Mammary epithelial cell (primary cell): ENCODE results near the genes TTC26 and TBXAS1.

DNA sequence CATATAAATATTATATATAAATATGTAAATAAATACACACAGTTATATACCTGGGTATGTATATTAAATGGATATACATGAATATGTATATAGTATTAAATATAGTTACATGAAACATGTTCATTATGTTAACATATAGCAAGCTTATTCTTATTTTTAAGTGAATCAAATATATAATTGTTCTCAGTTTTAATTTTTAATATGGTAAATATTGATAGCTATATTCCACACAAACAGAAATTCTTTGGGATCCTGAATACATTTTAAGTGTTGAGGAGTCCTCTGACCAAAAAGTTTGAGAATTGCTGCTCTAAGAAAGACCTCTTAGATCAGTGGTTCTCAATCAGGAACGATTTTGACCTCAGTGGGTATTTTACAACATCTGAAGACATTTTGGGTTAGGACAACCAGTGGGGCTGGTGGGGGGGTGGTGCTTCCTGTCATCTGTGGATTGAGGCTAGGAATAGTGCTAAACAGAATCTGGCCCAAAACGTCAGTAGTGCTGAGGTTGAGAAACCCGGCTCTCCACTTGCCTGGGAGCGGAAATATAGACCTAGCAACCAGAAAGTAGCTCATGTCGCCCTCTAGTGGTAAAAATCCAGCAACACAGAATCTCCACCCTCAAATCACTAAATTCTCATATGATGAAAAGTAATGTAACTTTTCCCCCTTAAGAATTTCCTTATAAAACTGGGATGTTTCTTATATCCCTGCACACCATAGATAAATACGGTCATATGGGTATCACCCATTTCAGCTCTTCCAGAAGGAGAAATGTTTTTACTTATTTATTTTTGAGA is 34.7 kb downstream of the ZC3HAV1 start:
- CAGE, long polyA plus RNA, result no peak
- RRBS, result no CpG with 5 or more reads among the region's 6 CpGs

- CAGE, long polyA plus RNA, result no peak
- RRBS, result 95% methylated on average over 5 of the region's 5 CpGs
Measured at GRCh38 chr7:139076229-139076463, 33.4 kb downstream of the ZC3HAV1 start.

- CAGE, long polyA plus RNA, result no peak
- RRBS, result 0% methylated on average over 3 of the region's 21 CpGs
Measured at GRCh38 chr7:139107887-139108477, 1.5 kb downstream of the ZC3HAV1 start.

DNA sequence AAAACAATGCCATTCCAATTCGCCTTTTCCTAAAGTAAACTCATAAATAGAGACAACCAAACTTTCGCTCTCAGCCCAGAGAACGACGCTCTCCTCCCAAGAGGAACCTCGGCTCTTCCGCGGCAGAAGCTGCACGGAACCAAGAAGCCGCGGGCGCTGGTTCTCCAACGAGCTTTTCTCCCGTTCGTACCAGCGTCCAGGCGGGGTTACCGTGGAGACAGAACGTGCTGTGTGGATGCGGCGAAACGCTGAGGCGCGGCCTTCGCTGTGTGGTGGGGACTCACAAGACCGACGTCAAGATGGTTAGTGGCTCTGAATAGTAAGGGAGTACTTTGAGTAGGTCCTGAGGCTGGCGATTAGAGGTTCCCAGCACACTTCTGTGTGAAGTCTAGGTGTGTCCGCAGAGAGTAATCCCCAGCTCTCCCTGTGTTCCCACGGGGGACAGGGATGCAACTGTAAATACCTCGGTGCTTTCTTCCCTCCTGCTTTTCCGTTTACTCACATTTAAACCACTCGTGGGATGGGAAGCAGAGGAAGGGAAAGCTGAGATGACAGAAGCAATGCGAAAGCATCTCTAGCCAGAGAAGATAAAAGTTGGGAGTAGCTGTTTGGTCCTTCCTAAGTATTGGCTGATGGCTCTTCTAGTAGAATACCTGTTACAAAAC is at the start of gene TTC26:
TSS of gene TTC26 (plus strand) at position 220 of the 665 bp plus-strand sequence.
- CAGE, long polyA plus RNA, result no peak
- RRBS, result no CpG with 5 or more reads among the region's 33 CpGs

DNA sequence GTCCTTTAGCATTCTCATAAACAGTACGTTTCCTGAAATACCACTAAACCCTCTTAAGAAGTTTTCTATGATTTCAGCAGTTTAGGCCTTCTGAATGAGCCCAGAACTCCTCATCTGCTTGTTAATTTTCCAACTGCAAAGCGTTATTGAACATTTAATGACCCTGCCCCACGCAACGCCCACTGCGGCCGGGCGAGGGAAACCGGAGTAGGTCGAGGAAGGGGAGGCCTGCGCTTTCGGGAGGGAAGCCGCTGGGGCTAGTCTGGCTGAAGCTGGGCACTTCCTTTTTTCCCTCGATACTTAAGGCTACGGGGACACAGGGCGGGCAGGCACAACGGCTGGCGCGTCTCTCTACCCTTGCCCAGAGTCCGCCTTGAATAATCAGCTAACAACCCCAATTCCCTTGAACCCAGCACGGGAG is 509 bp upstream of the UBN2 start:
- CAGE, long polyA plus RNA, result no peak
- RRBS, result no CpG with 5 or more reads among the region's 20 CpGs

DNA sequence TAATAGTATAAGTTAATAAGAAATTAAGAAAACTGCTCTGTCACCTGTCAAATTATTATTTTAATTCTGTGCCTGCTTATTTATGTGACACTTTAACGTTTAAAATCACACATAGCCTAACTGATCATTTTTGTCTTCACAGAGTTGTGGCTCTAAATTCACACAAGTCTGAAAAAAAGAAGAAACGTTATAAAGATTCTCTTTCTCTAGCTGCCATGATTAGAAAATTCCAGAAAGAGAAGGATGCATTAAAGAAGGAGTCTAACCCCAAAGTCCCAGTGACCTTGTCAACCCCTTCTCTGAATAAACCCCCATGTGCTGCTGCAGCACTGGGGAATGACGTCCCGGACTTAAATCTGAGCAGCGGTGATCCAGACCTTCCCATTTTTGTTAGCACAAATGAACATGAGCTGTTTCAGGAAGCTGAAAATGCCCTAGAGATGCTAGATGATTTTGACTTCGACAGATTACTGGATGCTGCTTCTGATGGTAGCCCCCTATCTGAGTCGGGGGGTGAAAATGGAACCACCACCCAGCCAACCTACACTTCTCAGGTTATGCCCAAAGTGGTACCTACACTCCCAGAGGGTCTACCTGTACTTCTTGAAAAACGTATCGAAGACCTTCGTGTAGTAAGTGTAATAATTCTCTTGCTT is 30.2 kb downstream of the UBN2 start:
- CAGE, long polyA plus RNA, result no peak
- RRBS, result no CpG with 5 or more reads among the region's 10 CpGs

GRCh38 chr7:139405386-139406027 is 45.8 kb downstream of the LUC7L2 start:
- CAGE, long polyA plus RNA, result no peak
- RRBS, result no CpG with 5 or more reads among the region's 8 CpGs

- CAGE, long polyA plus RNA, result no peak
- RRBS, result no CpG with 5 or more reads among the region's 15 CpGs
Measured at GRCh38 chr7:139702740-139704014, 74.6 kb downstream of the HIPK2 start.

- CAGE, long polyA plus RNA, result no peak
- RRBS, result no CpG with 5 or more reads among the region's 16 CpGs
Measured at GRCh38 chr7:139718413-139719397, 59.1 kb downstream of the HIPK2 start.

DNA sequence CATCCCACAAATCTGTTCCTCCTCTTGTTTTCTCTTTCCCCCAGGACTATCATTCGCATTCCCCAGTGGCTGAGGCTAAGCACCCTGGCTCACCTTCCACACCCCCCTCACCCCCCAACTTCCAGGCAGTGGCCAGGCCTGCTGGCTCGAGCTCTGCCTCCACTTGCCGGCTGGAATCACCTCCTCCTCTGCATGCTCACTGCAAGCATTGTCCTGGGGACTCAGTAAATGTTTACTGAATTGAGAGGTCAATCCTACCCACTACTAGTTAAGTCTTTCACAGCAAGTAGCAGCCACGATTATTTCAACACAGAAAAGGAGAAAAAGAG is 32.2 kb downstream of the HIPK2 start:
- CAGE, long polyA plus RNA, result no peak
- RRBS, result no CpG with 5 or more reads among the region's 4 CpGs

GRCh38 chr7:139758288-139759034 is 19.3 kb downstream of the HIPK2 start:
- CAGE, long polyA plus RNA, result no peak
- RRBS, result 100% methylated on average over 2 of the region's 9 CpGs

GRCh38 chr7:139828989-139830254 is at the start of gene TBXAS1:
TSS of gene TBXAS1 (plus strand) at chr7:139829264.
- CAGE, long polyA plus RNA, result no peak
- RRBS, result no CpG with 5 or more reads among the region's 15 CpGs

DNA sequence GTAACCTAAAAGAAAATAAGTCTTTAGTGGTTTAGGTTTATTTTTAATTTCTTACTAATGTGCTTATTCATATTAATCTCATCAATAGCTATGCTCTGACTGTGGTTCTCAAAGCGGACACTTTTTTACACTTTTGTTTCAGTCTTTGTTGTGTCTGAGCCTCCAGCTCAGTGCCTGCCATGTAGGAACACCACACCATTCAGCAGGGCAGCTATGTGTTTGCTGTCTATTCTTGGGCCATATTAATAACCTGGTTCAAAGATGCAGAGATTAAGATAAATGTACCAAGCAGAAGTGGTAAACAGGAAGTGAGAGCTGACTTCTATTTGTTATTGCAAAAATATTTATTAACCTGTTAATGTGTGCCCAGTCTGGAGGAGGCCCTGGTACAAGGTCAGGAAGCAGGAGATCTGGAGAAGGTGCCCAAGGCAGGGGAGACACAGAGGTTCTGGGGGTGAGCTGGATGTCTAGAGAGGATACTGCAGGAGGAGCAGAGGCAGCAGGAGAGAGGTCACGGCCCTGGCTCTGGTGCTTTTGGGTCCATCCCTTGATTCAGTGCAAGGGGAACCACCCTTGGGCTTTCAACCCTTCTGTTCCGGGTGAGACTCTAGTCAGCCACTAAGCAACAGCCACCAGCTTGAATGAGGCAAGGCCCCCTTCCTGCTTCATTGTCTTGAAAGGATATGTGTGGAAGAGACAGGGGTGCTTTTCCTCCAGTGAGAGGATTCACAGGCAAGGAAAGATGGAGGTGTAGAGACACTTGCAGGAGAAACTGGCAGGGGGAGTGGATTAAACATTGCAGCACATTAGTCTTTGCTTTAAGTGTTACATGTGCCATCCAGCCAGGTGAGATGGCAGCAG is 1.9 kb downstream of the TBXAS1 start:
- CAGE, long polyA plus RNA, result no peak
- RRBS, result no CpG with 5 or more reads among the region's 3 CpGs

GRCh38 chr7:139855405-139855897 is 26.4 kb downstream of the TBXAS1 start:
- CAGE, long polyA plus RNA, result no peak
- RRBS, result no CpG with 5 or more reads among the region's 3 CpGs

DNA sequence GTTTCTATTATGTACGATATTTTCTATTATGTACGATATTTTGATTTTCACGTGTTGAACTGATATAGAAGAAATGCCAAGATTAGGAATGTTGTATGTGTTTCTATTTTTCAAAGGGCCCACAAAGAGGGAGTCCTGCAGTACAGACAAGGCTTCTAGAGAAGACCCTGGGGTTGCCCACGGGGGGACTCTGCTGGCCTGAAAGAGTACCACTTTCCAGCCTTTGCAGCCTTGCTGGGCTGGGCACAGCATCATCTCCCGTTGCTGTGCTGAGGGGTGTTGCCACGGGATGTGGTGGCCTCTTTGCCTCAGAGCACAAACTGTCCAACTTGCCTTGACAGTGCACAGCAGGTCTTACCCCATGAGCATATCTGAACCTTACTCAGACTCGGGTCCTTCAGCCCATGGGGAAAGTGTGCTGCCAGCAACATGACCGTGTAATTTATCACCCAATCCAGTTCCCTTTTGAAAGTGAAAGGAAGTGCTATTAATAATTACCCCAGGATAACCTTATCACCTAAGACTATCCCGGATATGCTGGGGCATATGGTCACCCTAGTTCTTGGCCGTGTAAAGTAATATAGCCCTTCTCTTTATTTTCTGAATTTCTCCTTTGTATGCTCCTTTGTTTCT is 46.7 kb downstream of the TBXAS1 start:
- CAGE, long polyA plus RNA, result no peak
- RRBS, result no CpG with 5 or more reads among the region's 10 CpGs

DNA sequence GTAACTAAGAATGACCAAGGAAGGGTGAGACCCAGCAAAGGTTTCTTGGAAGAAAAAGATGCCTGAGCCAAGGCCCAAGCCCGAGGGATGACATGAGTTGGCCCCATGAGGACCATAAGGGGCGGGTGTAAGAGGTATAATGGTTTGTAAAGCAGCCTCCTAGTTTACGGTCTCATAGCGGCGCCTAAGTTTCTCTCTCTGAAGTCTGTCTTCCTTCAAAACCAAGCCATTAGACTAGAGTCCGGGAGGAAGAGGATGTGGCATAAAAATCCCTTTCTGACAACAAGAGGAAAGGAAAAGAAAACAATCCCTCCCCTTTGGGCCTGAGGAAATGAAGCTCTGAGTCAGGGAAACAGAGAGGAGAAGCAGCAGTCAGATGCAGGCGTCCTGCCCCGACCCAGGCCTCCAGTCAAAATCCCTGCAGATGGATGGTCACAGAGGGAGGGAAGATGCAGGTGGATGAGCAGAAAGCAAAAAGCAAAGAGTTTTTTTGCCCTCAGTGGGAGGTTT is 23.7 kb downstream of the PARP12 start:
- CAGE, long polyA plus RNA, result no peak
- RRBS, result no CpG with 5 or more reads among the region's 8 CpGs

DNA sequence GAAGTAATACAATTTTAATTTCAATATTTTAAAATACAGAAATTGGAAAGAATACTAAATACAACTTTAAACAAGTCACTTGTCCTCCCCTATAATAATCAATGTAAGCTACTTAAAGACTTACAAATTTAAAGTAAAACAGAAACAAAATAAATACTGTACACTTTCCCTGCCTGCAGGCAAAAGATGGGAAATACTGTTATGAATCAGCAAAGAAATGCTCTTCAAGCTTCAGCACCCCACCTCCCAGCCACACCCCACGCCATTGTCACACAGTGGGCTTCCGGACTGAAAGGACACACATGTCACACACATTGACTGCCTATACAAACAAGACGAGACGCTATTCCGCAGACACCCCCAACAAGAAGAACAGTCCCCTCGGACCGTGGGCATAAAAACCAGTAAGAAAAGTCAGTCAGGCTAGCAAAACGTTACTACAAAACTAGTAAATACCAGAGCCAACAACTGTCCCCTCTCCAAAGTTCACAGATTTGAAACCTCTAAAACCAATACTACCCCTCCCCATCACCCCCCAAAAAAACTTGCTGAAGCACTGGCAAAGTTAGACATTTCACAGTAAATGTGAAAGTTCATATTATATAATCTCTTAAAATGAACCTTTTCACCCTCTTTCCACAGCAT is 22.2 kb upstream of the PARP12 start:
- CAGE, long polyA plus RNA, result no peak
- RRBS, result no CpG with 5 or more reads among the region's 8 CpGs

- CAGE, long polyA plus RNA, result no peak
- RRBS, result no CpG with 5 or more reads among the region's 5 CpGs
Measured at GRCh38 chr7:140098679-140099397, 36.1 kb upstream of the PARP12 start.

GRCh38 chr7:140175917-140176616 is 716 bp downstream of the KDM7A start:
- CAGE, long polyA plus RNA, result no peak
- RRBS, result 3% methylated on average over 42 of the region's 100 CpGs

DNA sequence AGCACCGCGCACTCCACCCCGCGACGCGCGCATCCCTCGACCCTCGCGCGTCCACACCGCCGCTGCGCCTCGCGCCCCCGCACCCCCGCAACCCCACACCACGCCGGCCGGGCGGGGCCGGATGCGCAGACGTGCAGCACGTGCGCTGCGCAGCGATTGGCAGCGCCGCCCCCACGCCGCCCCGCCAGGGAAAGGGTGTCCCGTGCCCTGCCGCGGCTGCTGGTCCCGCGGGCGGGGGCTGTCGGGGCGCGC is 53.7 kb upstream of the KDM7A start:
- CAGE, long polyA plus RNA, result no peak
- RRBS, result no CpG with 5 or more reads among the region's 43 CpGs